Cardiac fibroblast (primary cell): Measurements from ENCODE around the genes USP17L17, USP17L19 and USP17L29.

DNA sequence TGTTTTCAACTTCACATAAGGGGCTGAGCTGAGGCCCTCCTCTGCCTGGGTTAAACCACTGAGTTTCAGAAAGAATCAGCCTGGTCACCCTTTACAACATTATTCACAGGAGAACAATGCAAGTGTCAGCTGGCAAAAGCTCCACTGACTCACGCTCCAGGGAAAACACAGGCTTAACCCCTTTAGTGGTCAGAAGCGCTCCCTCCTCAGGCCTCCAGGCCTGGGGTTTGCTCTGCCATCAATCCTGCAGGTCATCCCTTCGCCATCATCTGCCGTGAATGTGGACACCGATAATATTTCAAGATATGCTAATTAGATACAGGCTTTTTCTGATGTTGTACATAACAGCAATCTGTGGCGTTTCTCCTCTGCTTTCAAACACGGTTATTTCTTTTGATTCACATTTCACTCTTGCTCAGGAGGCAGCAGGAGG lies 46.8 kb downstream of the ACOX3 start:
- RRBS = no CpG with 5 or more reads among the region's 7 CpGs

DNA sequence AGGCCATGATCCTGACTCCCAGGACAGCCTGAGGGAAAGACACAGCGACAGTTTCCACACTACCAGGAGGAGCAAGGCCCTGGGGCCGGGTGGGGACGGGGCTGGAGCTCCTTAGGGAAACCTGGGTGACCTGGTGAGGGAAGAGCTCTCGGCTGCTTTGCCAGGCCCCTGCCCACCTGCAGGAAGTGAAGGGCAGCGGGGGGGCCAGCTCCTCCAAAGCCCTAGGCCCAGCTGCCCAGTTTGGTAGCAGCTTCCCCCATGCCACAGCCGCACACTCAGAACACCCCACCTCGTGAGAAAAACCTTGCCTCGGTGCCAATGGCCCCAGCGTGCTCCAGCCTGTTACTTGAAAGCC lies 38.4 kb downstream of the ACOX3 start:
- RRBS = no CpG with 5 or more reads among the region's 9 CpGs

DNA sequence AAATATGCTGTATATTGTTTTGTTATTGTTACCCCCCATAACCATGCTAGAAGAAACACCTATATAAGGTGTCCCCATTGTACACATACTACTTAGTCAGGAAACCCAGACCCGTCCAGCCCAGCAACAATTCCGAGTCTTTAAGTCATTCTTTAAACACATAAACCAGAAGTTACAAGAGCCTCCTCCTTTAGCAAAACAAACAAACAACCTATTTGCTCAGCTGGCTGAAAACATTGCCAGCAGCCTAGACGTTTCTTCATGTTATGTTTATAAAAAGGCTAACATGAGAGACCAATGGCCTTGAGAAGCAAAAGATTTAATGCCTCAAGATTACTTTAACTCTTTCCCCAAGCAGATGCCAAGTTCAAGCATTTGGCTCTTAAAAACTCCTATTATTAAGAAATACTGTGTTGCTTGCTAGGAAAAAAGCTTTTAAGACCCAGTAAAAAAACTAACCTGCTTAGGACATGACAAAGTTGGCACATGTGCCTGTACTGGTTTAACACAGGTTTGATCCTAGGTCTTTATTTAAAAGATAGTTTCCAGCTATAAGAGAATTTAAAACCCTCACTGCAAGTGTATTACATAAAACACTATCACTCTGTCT lies 1.3 kb downstream of the ACOX3 start:
- RRBS = no CpG with 5 or more reads among the region's 3 CpGs

GRCh38 chr4:8457366-8457942 lies 16.9 kb downstream of the TRMT44 start:
- RRBS = no CpG with 5 or more reads among the region's 5 CpGs

DNA sequence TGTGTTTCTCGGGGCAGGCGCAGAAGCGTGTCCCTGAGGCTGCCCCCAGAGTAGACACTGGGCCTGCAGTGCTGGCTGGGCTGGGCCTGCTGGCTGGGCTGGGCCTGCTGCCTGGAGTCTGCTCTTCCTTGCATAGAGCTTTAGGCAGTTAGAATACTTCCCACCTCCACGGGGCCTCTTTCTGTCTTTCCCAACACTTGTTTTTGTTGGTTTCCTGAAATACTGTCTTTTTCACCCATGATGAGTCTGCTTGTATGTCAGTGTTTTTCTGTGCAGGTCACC lies 32.1 kb downstream of the TRMT44 start:
- RRBS = no CpG with 5 or more reads among the region's 4 CpGs

- RRBS = 88% methylated on average over 1 of the region's 27 CpGs
Measured at GRCh38 chr4:8475631-8476343, 35.2 kb downstream of the TRMT44 start.

DNA sequence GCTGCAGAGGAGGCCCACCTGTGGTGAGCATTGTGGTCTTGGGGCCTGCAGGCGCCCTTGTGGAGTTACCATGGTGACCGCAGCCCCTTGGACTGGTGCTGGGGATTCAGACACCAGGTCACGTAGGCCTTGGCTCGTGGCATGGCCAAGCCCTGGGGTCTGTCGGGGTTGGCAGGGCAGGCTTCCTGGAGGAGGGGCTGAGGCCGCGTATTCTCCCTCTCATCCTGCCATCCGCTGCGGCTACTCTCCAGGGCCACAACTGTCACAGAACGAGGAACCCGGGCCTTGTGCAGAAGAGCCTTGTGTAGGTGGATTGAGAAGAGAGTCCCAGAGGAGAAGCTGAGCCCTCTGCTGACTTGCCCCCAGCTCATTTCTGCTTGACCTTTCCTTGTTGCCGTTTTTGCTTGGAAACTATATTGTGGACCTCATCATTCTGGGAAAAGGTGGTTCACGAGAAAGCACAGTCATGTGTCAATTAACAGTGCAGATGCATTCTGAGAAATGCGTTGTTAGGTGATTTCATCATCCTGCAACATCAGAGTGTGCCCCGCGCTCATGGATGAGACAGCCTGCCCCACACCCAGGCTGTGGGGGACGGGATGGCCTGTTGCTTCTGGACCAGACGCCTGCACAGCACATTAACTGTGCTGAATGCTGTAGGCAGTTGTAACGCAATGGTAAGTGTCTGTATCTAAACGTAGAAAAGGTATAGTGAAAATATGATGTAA lies 38.4 kb downstream of the TRMT44 start:
- RRBS = no CpG with 5 or more reads among the region's 20 CpGs

- RRBS = no CpG with 5 or more reads among the region's 18 CpGs
Measured at GRCh38 chr4:8607305-8607747, 14.8 kb downstream of the CPZ start.

- RRBS = no CpG with 5 or more reads among the region's 18 CpGs
Measured at GRCh38 chr4:9243501-9244046, at the start of gene USP17L17. TSS of gene USP17L17 (plus strand) at chr4:9243879.

GRCh38 chr4:9253145-9253600 lies at the start of gene USP17L19:
TSS of gene USP17L19 (plus strand) at chr4:9253378.
- RRBS = no CpG with 5 or more reads among the region's 16 CpGs

GRCh38 chr4:9353338-9353815 lies at the start of gene USP17L29:
TSS of gene USP17L29 (plus strand) at chr4:9353638.
- RRBS = no CpG with 5 or more reads among the region's 18 CpGs

GRCh38 chr4:9500366-9500781 lies 56.2 kb downstream of the DEFB131A start:
- RRBS = no CpG with 5 or more reads among the region's 14 CpGs

GRCh38 chr4:10115649-10115803 lies 1.1 kb downstream of the WDR1 start:
- RRBS = 6% methylated on average over 1 of the region's 7 CpGs

GRCh38 chr4:10115804-10116501 lies 646 bp downstream of the WDR1 start:
- RRBS = 6% methylated on average over 20 of the region's 58 CpGs

GRCh38 chr4:10117155-10118036 lies 797 bp upstream of the WDR1 start:
- RRBS = no CpG with 5 or more reads among the region's 31 CpGs

DNA sequence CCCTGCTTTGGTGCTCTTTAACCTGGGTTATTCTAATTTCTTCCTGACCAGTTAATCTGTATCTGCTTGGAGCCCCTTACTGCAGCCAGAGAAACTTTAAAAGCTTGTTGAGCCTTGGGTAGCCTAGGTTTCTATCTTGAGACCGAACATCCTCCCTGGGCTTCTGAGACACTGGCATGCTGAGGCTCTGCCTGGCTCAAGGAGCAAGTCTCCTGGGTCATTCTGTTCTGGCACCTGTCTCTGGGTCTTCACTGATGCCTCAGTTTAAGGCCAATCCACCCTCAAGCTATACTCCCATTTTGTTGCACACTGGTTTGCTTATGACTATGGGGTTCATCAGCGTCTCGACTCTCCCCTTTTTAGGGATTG lies 3.8 kb upstream of the WDR1 start:
- RRBS = no CpG with 5 or more reads among the region's 3 CpGs

GRCh38 chr4:10123250-10124029 lies 6.8 kb upstream of the WDR1 start:
- RRBS = no CpG with 5 or more reads among the region's 11 CpGs

DNA sequence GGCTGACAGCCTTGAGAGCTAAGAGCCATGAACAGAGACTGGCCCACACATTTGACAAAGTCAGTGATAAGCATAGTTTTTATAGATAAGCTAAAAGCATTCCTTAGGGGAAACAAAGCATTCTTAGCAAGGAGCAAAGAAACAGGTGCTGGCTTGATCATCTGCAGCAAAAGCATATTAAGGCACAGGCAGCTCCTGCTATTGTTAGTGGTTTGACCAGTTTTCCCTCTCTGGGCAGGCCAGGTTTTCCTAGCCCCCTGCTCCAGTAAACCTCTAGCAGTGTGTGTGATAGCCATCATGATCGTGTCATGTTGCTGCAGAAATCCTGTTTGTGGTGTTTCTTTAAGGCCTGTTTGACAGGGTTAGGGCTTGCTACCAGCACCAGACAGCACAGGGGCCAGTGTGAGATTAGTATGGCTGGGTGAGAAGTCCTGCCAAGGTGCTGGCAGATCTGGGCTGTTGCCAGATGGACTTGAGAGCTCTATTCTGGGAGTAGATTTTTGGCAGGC lies 57.7 kb upstream of the WDR1 start:
- RRBS = no CpG with 5 or more reads among the region's 1 CpG

- RRBS = no CpG with 5 or more reads among the region's 4 CpGs
Measured at GRCh38 chr4:10180959-10181844, 64.6 kb upstream of the WDR1 start.